Paraaortic lymph node (tissue), 1 donor: ENCODE measurements around the genes P2RY11 and ICAM3.

- PRO-cap: unidirectional peak, plus-strand start at chr19:10111528; unidirectional peak, plus-strand start at chr19:10111561
These were observed at the start of gene P2RY11 for GRCh38 chr19:10111105-10111800. P2RY11 (plus strand) TSS chr19:10111693.

GRCh38 chr19:10172771-10173612 is 21.8 kb downstream of the DNMT1 start:
- PRO-cap: no peak

GRCh38 chr19:10177062-10177789 is 17.5 kb downstream of the DNMT1 start:
- PRO-cap: no peak

GRCh38 chr19:10284683-10285084 is 2.1 kb upstream of the ICAM4 start:
- PRO-cap: no peak

DNA sequence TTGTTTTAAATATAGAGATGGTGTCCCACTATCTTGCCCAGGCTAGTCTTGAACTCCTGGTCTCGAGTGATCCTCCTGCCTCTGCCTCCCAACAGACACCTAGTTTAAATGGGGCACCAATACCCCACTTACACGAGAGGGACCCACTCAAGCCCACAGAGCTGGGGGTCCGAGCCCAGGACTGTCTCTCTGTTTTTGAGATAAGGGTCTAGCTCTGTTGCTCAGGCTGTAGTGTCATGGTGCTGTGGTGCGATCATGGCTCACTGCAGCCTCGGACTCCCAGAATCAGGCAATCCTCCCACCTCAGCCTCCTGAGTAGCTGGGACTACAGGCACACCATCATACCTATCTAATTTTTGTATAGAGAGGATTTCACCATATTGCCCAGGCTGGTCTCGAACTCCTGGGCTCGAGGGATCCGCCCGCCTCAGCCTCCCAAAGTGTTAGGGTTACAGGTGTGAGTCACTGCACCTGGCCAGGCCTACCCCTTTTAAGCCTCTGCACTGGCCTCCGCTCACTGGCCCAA is 6.2 kb downstream of the RAVER1 start:
- PRO-cap: no peak

DNA sequence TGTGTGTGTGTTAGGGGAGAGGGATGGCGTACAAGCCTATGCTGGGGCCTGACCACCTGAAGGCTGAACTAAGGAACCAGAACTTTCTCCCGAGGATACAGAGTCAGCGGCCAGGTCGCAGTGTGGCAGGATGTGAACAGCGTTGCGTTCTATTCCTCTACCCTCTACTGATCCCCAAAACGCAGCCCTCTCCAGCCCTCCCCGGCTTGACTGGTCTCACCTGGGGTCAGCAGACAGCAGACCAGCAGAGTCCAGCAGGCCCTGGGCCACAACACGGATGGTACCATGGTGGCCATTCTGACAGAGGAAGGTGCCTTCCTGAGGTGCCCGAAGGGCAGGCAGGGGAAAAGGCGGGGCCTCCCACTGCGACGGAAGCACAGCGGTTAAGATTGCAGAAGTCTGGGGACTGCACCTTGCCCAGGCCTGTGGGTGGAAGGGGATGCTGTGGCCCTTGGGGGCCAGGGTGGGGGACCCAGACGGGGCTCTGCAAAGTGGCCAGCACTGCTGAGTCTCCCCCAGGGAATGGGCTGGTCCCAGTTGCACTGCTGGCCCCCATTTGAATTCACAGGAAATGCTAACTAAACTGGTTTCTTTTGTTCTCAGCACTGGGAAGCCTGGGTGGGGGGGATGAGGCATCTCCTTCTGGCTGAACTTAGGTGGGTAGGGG is at the start of gene ICAM3:
Gene ICAM3 (minus strand): TSS at position 306 of the 667 bp plus-strand sequence.
- PRO-cap: no peak

DNA sequence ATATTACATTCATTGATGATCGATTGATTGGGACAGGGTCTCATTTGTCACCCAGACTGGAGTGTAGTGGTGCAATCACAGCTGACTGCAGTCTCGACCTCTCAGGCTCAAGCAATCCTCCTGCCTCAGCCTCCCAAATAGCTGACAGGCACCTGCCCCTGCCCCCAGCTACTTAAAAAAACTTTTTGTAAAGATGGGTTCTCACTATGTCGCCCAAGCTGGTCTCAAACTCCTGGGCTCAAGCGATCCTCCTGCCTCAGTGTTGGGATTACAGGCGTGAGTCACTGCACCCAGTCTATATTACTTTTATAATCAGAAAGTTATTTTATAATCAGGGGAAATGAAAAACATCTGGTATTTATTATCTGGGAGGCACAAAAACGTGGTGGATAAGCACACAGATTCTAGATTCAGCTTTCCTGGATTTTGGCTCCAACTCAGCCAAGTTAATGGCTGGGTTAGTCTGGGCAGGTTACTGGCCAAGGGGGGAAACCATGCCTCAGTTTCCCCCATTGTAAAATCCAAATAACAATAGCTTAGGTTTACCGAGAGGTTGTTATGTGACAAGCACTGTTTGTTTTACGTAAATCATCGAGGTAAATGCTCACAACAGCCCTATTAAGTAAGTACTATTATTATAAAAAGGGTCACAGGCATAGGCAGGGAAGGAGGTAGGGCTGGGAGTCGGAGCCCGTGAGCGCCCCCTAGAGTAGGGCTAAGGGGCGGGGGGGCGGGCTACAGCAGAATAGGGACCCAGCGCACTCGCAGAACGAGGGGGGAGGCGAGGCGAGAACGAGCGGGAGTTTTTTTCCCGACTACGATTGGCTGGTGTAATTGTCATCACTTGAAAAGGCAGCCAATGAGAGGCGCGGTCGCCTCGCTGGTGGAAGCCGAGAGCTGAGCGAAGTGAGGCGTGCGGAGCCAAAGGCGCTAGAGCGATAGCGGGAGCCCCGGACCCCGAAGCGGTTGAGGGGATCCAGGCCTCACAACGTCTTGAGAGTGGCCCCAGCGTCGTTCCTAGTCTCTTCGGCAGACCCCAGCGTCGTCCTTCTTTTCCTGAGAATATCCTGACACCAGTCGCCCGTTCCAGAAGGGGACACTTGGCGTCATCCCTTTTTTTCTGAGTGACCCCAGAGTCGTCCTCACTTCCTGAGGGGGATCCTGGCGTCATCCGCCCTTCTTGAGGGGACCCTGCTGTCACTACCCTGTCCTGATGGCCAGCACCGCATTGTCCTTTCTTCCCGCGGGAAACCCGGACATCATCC is 24.4 kb downstream of the KEAP1 start:
- PRO-cap: unidirectional peak, plus-strand start at position 933 of the sequence

GRCh38 chr19:10513882-10514460 is 3.3 kb downstream of the S1PR5 start:
- PRO-cap: no peak

- PRO-cap: no peak
These were observed 931 bp downstream of the KRI1 start for GRCh38 chr19:10564723-10565435.

GRCh38 chr19:10646577-10647220 is 7.4 kb upstream of the ILF3 start:
- PRO-cap: no peak

- PRO-cap: no peak
These were observed 8.3 kb downstream of the ILF3 start for GRCh38 chr19:10662226-10663127.

DNA sequence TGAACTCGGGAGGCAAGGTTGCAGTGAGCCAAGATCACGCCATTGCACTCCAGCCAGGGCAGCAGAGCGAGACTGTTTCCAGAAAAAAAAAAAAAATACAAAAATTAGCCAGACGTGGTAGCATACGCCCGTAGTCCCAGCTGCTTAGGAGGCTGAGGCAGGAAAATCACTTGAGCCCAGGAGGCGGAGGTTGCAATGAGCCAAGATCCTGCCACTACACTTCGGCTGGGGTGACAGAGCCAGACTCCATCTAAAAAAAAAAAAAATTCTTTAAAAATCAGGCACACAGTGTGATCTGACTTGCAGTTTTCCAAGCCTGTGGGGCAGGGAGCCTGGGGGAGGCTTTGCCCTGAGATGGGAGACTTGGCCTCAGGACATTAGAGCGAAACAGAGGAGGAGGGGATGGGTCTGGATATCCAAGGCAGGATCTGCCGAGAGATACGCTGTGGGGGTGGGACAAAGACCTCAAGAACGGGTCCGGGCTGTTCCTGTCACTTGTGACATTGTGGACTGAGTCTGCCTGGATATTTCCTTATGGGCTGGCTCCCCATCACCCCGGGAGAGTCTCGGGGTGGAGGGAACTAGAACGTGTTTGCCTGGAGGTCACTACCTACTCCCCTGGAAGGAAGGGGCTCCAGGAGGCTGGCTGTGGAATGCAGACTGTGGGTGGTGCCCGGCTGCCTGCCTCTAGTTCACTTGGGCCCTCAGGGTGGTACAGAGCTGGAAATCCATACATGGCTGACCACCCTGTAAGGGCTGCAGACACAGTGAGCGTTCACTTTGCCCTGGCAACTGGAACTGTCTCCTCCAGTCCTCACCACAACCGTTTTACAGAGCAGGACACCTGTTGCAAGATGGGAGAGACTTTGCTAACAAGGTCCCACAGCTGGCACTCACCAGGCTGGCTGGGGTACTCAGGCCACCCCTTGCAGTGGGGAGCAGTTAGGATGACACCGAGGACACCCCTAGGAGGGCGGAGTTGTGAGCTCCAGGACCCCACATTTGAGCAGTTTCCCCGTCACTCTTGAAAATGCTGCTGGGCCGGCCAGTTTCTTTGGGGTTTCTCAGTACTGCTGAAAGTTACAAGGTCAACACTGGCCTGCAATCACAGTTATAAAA is 26.4 kb downstream of the DNM2 start:
- PRO-cap: no peak

DNA sequence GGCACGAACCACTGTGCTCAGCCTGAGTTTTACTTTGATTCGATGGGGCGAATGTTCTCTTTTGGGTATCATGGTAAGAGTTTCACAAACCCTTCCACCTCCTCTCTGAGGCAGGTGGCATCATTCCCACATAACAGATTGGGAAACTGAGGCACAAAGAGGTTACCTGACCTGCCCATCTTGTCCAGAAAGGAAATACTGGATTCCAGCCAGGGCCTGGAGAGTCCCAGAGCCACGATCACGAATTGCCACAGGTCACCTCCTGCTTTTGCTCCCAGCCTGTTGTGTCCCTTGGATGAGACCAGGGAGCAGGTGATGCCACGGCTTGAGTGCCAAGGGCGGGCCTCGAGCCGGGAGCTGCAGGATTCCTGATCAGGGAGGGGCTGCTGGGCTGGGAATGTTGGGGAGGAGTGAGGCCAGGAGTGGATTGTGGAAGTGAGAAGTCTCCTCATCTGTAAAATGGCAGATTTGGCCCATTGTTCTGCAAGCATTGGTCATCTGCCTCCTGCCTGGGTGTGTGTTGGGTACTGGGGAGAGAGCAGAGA is 29.3 kb downstream of the DNM2 start:
- PRO-cap: no peak

DNA sequence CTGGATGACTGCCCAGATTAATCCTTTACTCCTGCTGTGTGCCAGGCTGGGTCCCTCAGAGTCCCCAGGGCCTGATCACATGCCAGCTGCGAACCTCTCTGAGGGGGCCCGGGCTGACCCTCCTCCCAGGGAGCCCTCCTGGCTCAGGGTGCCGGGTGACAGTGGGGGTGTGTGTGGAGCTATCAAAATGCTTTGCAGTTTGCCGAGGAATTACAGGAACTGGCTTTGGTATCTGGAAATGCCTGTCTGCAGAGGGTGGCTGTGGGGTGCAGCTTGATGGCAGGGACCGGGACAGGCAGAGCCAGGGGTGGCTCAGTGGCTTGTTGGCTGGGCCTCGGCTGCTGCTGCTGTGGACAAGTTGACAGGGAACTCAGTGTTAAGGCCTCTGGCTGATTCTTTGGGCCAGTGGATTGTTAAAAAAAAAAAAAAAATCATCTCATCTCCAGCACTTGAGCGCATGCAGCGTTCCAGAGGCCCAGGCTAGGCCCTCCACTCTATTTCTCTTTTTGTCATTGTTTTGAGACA is 49.0 kb downstream of the DNM2 start:
- PRO-cap: no peak

DNA sequence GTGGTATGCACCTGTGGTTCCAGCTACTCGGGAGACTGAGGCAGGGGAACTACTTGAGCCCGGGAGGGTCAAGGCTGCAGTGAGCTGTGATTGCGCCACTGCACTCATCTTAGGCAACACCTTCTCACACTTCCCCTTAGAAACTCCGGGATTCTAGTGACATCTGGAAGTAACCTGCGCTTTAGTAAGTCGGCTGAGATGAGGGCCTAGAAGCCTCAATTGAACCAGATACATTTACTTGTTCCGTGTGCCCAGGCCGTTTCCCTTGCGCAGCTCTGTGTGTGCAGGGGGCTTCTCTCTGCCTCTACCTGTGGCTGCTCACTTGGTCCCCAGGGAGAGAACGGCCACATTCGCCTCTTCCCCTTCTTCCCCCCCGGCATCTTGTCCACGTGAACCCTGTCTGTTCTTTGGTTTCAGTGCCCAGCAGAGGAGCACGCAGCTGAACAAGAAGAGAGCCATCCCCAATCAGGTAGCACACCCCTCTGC is 30.5 kb downstream of the TMED1 start:
- PRO-cap: no peak

DNA sequence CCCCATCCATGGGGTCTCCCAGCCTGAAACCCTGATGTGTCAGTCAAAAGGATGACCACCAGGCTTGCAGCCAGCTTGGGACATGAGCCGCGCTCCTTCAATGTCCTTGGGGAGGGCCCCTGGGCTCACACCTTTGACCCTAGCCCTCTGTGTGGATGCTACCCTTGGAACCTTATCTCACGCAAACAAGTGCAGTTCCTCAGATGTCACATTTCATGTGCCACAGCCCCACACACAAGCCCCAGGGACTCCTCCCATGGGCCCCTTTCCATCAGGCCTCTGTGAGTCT is 24.3 kb downstream of the TMED1 start:
- PRO-cap: no peak

DNA sequence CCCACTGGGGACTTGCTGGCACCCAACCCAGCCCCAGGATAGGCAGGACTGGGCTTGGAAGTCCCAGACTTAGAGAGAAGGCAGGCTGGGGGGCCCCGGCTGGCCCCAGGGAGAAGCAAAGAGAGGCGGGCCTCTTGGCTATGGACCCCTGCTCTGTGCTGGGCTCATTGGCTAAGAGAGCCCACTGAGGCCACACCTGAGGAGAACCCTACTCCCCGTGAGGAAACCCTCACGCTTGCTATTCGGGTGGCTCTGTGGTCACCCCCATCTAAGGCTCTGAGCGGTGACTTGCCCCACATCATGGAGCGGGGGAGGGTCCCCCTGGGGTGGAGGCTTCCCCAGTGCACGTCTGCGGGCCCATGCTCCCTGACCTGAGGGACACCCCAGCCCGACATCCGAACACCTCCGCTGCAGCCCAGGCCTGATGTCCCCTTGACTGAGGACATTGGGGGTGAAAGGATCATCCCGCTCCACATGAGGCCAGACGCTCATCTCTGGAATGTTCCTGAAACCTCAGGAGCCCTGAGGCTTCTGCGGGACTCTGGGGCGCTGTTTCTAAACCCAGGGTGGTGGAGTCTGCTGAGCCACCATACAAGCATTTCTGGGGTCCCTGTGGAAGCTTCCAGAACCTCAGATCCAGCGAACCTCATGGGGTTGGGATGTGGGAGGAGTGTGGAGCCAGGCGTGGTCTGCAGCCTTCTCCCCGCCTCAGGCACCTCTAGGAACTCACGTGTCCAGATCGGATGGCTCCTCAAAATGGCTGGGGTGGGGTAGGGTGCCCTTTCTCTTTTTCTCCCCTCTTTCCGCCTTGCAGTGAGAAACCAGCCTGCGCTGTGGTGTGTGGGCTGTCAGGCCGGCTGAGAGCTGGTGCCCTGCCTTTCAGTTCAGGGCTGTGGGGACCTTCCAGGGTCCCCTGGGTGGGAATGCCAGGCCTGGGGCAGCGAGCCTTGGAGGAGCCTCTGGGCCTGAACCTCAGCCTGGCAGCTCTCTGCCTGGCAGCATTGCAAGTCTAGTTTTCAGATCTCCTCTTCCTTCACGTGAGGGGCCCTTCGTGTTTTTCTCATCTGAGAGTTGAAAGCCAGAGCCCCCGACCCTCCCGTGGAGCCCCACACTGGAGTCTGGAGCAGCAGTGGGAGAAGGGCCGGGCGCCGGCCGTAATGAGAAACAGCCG is 19.8 kb downstream of the TMED1 start:
- PRO-cap: unidirectional peak, plus-strand start at position 558 of the sequence; bidirectional peak, plus-strand start at position 754 of the sequence, minus-strand start at position 719 of the sequence

DNA sequence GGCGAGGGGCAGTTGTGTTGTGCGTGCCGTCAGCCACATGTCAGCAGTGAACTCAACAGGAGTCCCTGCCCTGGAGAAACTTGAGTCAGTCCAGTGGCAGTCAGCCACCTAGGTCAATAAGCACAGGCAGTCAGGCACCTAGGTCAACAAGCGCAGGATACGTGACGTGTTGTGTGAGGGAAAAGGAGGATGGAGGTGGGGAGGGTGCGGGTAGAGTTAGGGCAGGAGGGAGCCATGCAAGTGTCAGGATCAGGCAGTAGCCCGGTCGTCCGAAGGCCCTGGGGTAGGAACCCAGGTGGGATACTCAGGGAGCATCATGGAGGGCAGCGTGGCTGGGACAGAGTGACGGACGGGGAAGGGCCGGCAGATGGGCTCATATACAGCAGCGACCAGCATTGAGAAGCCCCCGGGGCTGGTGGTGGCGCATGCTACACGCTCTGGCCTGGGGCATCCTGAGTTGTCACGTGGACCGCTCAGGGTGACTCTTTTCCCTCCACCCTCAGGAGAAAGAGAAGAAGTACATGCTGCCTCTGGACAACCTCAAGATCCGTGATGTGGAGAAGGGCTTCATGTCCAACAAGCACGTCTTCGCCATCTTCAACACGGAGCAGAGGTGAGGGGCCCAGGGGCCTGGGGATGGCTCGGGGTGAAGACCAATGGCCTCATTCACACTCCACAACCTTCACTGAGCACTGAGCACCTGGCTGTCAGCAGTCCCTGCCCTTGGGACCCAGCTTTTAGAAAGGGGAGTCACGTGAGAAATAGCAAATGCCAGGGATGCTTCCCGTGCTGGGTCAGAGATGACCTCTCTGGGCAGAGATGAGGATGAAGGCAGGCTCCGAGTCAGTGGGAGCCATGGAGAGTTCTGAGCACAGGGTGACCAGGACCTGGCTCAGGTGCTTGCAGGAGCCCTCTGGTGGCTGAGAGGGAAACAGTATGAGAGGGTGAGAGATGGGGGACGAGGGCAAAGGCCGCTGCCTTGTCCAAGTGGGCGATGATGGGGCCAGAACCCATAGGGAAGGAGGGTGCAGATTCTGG is 16.2 kb downstream of the TMED1 start:
- PRO-cap: no peak

DNA sequence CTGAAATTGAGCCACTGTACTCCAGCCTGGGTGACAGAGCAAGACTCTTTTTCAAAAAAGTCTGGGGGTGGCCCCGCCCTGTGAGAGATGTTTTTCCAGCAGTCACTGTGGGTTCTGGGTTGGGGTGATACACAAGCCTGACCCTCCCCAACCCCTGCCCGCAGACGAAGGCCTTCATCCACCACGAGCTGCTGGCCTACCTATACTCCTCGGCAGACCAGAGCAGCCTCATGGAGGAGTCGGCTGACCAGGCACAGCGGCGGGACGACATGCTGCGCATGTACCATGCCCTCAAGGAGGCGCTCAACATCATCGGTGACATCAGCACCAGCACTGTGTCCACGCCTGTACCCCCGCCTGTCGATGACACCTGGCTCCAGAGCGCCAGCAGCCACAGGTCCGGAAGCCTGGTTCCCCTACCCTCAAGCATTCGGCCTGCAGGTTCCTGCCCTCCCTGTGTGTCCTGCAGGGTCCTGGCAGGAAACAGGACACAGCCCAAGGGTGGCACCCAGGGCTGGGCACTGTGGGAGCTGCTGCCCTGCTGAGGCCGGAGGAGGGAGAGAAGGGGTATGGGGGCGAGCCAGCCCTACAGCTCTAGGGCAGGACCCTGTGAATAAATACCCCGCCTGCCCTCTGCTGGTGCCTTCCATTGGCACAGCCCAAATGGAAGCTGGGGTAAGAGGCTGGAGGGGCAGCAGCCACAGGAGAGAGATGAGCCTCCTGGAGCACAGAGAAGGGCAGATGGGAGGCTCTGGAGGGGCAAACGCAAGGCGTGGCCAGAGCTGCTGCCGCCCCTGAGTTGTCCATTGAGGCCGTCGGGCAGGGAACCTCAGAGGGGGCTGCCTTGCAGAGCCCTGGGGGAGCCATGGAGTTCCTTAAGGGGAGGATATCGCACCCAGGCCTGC is 6.9 kb downstream of the TMED1 start:
- PRO-cap: no peak

DNA sequence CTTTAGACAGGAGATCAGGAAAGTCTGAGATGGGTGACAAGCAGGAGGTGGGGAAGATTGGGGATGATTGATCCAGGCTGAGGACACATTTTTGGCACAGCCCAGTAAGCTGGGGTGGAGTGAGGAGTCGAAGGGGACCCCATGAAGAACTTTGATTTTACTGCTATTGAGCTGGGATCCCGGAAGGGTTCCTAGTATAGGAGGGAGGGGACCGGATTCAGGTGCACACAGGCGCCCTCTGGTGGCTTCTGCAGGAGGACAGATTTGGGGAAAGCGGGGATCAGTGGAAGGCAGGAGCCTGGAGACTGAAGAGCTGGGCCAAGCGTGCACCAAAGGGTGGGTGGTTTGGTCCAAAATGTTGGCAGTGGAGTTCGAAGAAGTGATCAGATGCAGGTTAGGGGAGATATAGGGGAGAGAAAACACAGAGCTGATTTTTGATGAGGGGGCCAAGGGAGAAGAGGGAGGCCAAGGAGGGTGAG is 7.0 kb upstream of the CARM1 start:
- PRO-cap: no peak